Tongue (tissue), 2 donors: ENCODE data around the gene LRMDA.

DNA sequence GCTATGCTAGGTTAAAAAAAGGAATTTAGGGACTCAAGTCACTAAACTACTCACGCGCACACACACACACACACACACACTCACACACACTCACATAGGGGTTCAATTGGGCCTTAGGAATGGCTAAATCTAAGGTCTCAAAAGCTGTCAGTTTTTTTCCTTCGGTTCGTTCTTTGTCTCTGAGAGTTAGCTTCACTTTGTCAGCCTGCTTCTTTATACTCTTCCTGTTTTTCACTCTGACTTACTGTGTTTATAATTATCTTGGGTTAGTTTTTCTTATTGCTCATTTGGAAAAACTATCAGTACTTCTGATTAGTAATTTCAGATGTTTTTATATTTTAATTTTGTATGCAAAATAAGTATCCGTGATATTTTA, 139.0 kb downstream of the ADK start:
- RAMPAGE, long total RNA: no peak

GRCh38 chr10:74654520-74655313, 171.7 kb upstream of the KAT6B start:
- RAMPAGE, long total RNA: no peak

- RAMPAGE, long total RNA: no peak
These were observed 73.9 kb downstream of the KAT6B start for GRCh38 chr10:74900114-74900959.

DNA sequence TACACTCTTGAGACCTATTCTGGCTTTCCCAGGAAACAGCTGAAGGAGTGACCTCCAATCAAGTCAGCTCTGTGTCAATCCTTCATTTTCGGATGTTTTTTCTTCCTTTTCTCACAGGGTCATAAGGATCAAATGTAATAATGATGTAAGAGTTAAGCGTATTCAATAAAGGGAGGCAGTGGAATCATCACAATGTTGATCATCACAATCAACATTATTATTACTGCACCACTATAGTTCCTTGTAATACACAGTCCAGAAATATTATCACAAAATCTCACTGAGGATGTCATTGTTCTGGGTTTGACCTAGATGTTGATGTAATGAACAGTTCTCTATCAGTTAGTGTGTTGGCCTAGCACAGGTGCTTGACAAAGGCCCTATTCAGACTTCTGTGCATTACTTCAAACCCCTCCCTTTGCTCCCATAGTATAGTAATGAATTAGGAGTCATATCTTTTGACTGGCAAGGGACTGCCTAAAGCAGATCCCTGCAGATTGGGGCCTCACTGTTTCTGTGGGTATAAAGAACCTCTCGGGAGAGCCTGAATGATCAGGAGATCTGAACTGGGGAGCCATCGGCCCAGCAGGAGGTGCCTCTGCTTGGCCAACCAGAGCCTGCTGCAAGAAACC, 100.5 kb downstream of the KAT6B start:
- RAMPAGE, long total RNA: no peak

DNA sequence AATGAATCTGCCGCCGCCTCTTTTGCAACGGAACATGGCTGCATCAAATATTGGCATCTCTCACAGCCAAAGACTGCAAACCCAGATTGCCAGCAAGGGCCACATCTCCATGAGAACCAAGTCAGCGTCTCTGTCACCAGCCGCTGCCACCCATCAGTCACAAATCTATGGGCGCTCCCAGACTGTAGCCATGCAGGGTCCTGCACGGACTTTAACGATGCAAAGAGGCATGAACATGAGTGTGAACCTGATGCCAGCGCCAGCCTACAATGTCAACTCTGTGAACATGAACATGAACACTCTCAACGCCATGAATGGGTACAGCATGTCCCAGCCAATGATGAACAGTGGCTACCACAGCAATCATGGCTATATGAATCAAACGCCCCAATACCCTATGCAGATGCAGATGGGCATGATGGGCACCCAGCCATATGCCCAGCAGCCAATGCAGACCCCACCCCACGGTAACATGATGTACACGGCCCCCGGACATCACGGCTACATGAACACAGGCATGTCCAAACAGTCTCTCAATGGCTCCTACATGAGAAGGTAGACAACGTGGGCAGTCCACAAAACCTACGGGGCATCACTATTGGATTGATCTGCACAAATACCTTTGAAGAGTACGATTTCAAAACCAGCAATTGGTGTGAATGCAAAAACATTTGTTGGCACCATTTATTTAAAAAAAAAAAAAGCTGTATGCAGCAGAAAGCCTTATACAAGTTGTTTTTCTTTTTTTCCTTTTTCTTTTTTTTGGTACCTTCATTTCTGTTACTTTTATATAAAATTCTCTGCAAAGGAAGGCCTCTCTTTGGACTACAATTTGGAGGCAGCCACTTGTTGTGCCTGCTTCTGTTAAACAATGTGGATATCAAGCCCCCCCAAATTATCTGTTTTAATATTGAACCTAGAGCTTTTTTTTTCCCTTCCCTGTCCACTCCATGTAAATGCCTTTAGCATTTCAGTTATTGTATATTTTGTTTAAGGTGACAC, 42.7 kb downstream of the DUSP29 start:
- RAMPAGE, long total RNA: no peak

DNA sequence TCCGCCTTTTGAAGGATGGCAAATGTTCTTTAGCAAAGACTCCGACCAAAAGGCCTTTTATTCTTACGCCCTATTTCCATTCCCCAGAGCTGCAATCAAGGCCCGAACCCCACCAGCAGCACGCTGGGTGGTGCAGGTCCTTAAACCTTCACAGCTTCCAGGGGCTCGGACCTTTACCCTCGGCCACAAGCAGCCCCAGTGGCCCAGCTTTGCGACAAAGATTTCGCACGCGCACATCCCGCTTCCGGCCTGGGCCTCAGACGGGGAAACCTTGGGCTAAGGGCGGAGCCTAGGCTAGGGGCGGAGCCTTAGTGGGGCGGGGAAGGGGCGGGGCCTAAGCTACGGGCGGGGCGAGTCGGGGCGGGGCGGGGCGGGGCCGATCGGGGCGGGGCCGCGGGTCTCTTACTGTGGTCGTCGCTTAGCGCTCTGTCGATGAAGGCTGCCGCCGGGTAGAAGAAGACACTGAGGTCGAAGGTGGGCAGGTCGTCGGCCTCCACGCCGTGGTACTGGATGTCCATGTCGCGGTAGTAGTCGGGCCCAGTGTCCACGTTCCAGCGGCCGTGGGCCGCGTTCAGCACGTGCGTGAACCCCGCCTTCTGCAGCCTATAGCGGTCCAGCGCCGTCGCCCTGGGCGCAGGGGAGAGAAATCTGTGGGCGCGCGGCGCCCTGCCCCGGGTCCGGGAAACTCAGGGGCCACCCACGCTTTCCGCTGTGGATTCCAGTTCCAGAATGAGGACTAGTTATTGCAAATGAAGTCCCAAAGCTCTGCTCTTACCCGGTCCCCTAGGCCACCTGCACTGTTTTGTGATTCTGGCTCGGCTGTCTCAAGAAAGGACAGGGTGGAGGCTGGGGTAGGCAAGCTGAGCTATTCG, 29.8 kb downstream of the DUSP29 start:
- RAMPAGE, long total RNA: no peak

DNA sequence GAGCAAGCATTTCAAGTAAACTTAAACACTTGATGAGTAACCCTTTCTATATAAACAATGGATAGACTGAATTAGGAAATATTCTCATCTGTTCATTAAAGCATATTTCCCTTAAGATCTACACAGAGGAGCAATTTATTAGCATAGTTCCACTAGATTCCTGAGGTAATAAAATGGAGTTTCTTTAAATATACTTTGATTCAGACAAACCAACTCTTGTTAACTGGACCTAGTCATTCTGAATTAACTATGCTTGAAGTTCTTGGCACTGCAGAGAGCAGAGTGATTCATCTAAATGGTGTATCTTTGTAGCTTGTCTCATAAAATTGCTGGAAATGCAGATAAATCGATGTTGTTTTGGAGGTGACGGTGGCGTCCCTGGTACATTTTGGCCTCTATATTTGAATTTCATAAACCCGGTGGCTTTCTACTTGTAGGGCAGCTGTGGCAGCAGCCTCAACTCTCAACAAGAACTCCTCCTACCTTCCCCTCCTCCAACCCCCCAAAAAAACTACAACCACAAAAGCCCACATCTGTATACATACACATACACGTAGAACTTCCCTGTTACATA, 15.3 kb upstream of the VDAC2 start:
- RAMPAGE, long total RNA: no peak

- RAMPAGE, long total RNA: no peak
These were observed 810 bp downstream of the VDAC2 start for GRCh38 chr10:75211202-75212009.

GRCh38 chr10:75216168-75216950, 5.8 kb downstream of the VDAC2 start:
- RAMPAGE, long total RNA: no peak

GRCh38 chr10:75223450-75224441, 12.0 kb downstream of the COMTD1 start:
- RAMPAGE, long total RNA: no peak

DNA sequence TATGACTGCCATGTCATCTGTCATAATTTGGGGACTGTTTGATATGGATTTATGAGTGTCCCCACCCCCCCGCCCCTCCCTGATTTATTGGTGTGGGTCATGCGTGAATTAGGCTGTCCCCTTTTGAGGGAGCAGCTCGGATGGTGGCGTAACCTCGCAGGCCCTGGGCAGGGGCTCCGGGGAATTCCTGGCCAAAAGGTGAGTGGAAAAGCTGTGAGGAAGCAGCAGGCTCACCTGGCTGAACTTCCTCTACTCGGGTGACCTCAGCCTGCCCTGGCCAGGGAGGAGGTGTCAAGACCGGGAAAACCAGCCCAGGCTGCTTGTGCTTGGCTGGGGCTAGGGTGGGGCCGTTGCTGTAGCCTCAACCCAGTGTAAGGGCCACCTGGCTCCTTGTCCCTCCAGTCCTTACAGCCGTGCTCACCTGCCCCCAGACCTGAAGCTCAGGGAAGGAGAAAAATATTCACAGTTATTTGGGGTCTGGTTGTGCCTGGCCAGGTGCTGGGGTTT, 26.9 kb upstream of the COMTD1 start:
- RAMPAGE, long total RNA: no peak

GRCh38 chr10:75295260-75295879, 59.6 kb upstream of the COMTD1 start:
- RAMPAGE, long total RNA: no peak

DNA sequence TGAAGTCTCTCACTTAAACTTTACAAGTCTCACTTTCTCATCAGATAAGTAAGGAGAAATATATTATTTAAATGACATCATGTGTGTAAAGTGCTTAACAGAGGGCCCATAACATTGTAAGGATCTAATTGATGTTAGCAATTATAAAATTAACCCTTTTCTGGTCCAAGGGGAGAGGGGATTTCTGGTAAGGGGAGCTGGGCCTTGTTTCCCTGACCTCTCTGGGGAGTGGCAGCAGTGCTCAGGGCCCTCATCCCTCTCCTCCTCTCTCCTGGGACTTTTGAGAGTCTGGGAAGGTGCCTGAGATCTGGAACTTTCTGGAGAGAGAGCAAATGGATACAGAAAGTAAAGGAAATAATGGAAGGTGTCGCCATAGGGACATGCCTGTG, 63.2 kb downstream of the ZNF503 start:
- RAMPAGE, long total RNA: no peak

DNA sequence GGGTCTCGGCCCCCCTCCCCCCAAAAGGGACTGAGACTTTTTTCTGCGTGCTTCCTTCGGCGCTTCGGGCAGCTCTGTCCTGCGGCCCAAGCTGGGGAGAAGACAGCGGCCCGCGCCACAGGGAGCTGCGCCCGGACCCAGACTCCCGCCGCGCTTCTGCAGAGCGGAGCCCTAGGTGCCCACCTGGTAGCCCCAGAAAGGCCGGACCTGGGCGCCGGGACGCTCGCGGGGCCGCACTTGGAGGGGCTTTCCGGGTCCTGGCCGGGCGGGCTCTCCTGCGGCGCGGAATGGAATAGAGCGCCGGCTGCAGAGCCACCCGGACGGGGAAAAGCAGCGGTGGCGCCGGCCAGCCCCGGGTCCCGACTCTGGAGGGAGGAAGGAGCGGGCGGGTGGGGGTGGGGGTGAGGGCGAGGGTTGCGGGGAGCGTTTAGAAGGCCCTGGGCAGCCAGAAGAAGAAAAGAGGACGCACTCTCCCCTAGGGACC, 4.7 kb downstream of the ZNF503 start:
- RAMPAGE, long total RNA: no peak

GRCh38 chr10:75431057-75431968, at the start of gene LRMDA:
Gene LRMDA, plus strand, starts transcription at chr10:75431624.
- RAMPAGE, long total RNA: no peak

DNA sequence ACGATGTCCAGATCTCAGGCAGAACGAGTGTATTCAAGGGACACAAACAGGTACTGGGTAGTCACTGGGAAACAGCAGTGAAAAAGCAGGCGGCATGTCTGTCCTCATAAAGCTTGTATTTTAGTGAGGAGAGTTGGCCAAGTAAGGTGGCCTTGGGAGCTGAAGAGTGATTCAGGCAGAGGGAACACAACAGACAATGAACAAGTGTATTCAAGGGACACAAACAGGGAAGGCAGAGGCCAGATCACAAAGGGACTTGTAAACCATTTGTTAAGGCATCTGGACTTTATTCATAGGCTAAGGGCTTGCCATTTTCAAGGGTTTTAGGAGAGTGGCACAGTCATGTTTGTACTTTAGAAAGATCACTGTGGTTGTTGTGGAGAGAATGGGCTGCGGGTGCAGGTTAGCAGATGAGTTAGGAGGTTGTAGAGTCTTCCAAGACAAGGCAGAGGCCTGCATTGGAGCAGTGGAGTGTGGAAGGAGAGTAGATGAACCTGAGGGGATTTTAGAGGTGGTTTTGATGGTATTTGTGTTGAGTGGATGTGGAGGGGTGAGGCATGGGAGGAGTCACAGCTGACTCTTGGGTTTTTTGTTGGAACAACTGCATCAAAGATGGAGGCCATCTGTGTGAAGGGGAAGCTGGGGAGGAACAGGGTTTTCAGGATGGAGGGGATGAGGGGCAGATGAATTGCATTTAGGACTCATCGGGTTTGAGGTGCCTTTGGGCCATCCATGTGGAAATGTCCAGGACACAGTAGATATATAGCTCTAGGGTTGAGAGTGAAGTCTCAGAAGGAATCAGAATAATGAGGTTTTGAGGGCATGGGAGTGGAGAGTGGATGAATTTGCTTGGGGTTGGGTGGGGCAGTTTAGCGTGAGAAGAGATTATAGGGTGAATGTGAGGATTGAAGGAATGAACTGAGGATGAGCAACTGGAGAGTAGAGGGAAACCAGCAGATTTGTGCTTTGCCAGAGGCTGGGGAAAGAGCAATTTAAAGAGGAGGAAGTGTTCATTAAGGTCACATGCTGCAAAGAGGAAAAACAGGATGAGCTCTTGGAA, 49.3 kb downstream of the LRMDA start:
- RAMPAGE, long total RNA: no peak

- RAMPAGE, long total RNA: no peak
These were observed 161.1 kb downstream of the LRMDA start for GRCh38 chr10:75592249-75593135.

GRCh38 chr10:75639186-75639989, 208.0 kb downstream of the LRMDA start:
- RAMPAGE, long total RNA: no peak

DNA sequence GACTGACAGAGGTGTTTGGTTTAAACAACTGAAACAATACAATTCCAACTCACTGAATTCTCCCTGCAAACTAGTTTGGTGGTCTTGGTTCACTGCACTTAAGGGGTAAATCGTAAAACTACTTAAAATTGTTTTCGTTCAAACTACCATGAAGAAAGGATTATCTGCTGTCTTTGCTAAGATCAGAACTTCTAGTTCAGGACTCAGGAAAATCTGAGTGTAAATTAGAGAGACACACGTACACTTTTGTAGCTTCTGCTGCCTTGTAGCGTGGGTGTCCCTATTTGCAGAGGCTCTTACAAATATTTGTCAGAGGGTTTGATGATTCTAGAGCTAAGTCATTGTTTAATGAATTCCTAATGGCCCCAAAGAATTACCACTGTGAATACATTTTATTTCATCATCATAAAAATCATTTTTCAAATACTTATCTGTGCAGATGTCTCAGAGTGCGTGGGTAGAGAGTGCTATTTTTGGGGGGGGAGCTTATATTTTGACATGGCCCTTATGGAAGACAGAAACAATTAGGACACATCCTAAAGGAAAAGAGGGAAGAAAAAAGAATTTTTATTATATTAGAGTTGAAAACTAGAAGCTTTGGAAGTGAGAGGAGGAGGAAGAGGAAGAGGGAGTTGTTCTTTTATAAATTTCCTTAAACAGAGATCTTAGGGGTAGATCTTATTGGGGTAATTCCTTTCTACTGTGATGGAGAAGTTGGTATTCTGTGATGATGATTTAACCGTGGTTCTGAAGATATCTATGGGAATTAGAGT, 315.0 kb downstream of the LRMDA start:
- RAMPAGE, long total RNA: no peak

- RAMPAGE, long total RNA: no peak
These were observed 498.2 kb downstream of the LRMDA start for GRCh38 chr10:75929518-75930130.